AG09319 (cell line): ENCODE measurements around the genes NATD1 and KSR1.

- RRBS: 2% methylated on average over 17 of the region's 63 CpGs
These were observed 470 bp upstream of the USP22 start for GRCh38 chr17:21043098-21043864.

DNA sequence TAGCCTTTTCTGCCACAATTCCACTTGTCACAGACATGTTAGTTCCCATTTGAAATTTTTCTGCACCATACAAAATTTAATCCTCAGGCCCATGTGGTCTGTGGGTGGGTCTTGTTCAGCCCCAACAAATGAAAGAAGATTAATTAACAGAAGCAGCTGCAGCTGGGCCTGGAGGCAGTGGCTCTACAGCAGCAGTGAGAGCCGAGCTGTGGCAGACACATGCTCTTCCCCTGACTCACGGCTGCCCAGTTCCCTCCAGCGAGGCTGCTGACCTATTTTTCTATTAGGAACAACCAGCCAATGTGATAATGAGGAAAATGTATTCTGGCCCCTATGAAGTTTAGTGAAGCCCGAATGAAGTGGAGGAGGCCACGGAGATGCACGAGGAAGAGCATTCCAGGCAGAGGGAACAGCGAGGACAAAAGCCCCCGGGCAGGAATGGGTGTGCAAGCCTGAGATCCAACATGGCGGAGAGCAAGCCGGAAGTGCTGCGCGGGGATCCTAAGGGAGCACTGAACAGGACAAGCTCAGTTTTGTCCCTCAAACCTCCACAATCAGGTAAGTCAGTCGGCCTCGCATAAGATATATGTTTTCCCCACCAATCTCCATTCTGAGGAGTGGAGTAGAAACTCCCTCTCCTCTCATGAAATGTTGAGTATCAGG is 32.7 kb upstream of the USP22 start:
- RRBS: 67% methylated on average over 3 of the region's 14 CpGs

- RRBS: no CpG with 5 or more reads among the region's 2 CpGs
These were observed 4.2 kb downstream of the DHRS7B start for GRCh38 chr17:21130831-21131401.

DNA sequence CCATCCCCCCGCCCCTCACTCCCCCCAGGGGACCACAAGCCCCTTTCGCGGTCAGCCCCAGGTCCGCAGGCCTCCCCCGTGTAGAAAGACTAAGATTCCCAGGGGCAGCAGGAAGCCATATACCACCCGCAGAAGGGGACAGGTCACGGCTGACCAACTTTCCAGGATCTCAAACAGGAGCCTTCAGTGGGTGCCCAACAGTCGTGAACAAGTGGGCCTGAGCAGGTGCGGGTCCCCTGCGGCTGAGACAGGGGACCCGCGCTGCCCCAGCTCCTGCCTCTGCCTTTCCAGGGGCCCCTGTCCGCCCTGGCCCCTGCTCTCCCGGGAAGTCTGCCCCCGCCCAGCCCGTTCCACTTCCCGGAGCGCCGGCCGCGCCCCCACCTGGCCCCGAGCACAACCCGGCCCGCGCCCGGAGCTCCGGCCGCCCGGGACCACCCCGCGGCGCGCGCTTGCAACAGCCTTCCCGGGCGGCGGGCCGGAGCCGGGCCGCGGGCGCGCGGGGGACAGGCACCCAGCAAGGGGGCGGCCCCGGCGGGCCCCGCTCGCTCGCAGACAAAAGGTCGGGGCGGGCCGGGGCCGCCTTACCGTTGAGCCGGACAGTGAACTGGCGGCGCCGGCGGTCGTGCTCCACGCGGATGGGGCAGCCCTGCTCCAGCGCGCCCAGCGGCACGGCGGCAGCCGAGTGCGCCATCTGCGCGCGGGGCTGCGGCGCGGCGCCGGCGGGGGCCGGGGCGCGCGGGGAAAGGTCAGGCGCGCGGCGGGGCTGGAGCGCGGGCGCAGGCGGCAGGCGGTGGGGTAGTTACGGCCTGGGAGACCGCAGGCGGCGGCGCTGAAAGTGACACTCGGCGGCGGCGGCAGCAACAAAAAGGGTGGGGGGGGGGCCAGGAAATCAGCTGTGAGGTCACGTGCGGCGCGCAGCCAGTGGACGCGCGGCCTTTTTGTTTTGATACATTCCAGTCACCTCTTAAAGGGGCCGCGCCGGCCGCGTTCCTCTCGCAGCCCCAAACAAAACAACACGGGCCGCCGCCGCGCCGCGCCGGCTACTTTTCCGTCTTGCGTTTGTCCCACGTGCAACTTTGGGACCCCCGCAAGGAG is at the start of gene NATD1:
TSS of gene NATD1 (minus strand) at position 837 of the 1,095 bp plus-strand sequence.
- RRBS: under 1% methylated on average over 34 of the region's 126 CpGs

GRCh38 chr17:21273133-21273924 is 11.2 kb upstream of the MAP2K3 start:
- RRBS: no CpG with 5 or more reads among the region's 11 CpGs

- RRBS: no CpG with 5 or more reads among the region's 5 CpGs
These were observed 19.0 kb downstream of the KCNJ12 start for GRCh38 chr17:21395221-21395420.

DNA sequence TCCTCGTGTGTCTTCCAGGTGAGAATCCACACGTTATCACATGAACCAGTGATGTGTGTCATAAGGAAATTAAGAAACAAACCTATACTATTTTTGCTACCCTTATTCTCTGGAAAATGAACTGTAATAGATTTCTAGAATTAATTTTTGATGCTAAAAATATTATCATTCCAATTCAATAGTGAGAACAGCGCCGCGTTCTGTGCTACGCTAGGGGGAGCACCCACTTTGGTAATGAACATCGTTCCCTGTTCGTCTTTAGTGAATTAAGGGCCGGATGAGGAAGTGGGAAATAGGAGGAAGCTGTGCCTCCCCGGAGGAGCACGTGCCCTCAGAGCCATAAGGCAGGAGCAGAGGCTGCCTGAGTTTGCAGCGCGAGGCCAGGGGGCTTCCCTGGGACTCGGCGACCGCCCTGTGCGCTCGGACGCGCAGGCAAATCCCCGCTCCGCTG is 76.1 kb downstream of the KCNJ12 start:
- RRBS: no CpG with 5 or more reads among the region's 22 CpGs

- RRBS: no CpG with 5 or more reads among the region's 15 CpGs
These were observed 148.0 kb downstream of the KCNJ12 start for GRCh38 chr17:21524008-21524791.

- RRBS: no CpG with 5 or more reads among the region's 15 CpGs
These were observed 573.9 kb downstream of the KCNJ18 start for GRCh38 chr17:22266272-22266560.

- RRBS: no CpG with 5 or more reads among the region's 20 CpGs
These were observed 618.4 kb downstream of the KCNJ18 start for GRCh38 chr17:22310701-22311239.

DNA sequence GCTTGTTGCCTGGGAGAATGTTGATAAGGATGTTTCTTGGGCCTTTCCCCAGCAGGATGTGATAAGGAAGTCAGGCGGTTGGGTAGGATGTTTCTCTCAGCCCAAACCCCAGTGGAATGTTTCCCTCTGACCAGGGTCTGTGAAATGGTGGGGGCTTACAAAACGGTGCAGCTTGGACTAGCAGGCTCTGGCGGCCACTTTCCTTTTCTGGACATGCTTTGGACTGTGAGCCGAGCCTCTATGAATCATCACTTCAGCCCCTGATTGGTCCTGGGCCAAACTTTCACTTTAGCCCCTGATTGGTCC is 630.7 kb downstream of the KCNJ18 start:
- RRBS: no CpG with 5 or more reads among the region's 4 CpGs

- RRBS: no CpG with 5 or more reads among the region's 15 CpGs
These were observed 827.3 kb downstream of the KCNJ18 start for GRCh38 chr17:22519555-22520067.

DNA sequence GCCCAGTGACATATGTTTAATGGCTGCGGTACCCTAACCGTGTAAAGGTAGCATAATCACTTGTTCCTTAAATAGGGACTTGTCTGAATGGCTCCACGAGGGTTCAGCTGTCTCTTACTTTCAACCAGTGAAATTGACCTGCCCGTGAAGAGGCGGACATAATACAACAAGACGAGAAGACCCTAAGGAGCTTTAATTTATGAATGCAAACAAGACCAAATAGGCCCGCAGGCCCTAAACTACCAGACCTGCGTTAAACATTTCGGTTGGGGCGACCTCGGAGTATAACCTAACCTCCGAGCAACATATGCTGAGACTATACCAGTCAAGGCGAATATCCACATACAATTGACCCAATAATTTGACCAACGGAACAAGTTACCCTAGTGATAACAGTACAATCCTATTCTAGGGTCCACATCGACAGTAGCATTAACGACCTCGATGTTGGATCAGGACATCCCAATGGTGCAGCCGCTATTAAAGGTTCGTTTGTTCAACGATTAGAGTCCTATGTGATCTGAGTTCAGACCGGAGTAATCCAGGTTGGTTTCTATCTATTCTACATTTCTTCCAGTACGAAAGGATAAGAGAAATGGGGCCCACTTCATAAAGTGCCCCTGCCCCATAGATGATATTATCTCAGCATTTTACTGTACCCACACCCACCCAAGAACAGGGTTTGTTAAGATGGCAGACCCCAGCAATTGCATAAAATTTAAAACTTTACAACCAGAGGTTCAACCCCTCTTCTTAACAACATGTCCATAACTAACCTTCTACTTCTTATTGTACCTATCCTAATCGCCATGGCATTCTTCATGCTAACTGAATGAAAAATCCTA is 831.9 kb downstream of the KCNJ18 start:
- RRBS: no CpG with 5 or more reads among the region's 23 CpGs

DNA sequence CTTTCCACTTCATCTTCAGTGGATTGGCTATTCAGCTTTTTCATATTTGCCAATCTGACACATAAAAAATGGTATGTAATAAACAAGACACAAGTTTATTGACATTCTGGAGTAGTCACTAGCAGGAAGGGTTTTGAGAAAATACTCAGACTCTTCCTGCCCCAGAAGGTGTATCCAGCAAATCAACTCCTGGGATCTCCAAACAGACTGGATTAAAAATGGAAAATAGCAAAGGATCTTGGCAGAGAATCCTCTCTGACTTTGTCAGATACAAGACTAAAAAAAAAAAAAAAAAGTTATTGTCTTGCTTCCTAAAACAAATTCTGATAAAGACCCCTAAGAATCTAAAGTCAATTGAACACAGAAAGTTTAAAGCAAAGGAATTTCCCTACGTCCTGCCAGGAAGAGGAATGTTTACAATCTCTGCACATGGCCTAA is 37.4 kb upstream of the WSB1 start:
- RRBS: no CpG with 5 or more reads among the region's 1 CpG

- RRBS: 1% methylated on average over 41 of the region's 71 CpGs
These were observed at the start of gene KSR1 for GRCh38 chr17:27455806-27456543. Gene KSR1 (plus strand): TSS chr17:27456448.

DNA sequence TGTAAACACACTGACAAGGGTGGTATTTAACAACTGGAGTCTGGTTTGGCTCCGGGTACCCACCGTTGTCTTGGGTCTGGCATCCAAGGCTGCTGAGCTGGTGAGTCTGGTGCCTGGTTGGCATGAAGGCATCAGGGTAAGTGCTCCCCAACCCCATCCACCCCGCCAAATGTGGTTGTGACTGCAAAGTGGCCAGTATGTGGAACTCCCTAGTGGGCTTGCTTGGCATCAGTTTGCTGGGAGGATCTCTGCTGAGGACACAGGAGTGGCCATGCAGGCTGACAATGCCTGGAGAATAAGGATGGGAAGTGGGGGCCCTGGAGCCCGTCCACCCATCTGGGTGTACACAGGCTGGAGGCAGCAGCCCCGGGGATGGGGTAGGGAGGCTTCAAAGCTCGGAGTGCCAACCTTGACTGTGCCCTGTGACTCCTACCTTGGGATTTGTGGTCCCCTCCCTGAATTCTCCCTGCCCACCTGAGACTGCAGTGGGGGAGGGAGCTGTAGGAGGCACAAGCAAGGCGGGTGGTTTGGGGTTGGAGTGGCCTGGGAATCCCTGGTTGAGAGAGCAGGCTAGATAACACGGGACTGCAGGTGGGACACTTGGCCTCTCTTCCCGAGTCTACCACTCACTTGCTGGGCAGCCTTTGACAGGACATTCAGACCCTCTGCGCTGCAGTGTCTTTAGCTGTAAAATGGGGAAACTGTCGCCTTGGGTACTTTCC is 30.1 kb downstream of the KSR1 start:
- RRBS: no CpG with 5 or more reads among the region's 11 CpGs

DNA sequence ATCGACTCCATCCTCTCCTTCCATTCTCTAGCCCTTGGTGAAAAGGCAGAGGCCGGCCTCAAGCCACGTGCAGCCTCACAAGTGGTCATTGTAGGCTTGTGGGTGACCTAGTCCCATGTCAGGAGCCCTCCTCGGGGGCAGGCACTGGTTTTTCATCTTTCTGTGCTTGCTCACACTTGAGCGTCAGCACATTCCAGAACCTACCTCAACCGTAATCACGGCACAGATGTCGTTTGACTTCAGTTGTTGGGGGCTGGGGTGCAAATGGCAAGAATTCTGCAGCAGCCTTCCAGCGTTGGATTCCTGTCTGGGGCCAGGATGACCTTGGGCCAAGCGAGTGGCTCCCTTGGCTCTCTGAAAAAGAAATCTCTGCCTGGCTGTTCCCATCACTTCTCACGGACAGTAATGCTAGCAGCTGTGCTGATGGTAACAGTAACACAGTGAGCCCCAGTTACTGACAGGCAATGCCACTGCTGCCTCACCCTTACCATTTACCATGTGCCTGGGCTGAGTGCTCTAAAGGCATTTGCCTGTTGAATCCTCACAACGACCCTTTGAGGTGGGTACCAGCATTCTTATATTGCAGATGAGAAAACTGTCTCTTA is 46.4 kb downstream of the KSR1 start:
- RRBS: no CpG with 5 or more reads among the region's 12 CpGs

- RRBS: no CpG with 5 or more reads among the region's 11 CpGs
These were observed 59.2 kb upstream of the LGALS9 start for GRCh38 chr17:27571604-27572294.

DNA sequence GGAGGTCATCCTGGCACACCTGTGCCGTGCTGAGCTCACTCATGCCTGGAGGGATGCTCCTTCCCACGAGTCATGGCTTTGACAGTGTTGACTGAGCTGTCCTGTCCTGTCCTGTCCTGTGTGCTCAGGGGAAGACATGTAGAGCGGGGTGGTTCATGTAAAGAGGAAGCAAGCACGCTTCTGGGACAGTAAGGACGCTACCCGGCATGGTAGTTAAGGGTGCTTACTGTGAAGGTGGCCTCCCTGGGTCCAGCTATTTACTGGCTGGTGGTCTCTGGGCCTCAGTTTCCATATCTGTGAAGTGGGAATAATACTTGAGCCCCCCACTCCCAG is 423 bp downstream of the LGALS9 start:
- RRBS: no CpG with 5 or more reads among the region's 6 CpGs